Body of pancreas (tissue), 2 donors: Measurements from ENCODE around the genes SPATA31A7 and TMEM252.

GRCh38 chr9:37689779-37690056 lies 39.0 kb downstream of the FRMPD1 start:
- PRO-cap, result no peak
- RAMPAGE, long total RNA, 2 experiments, result no peak in any of the 2 experiments

DNA sequence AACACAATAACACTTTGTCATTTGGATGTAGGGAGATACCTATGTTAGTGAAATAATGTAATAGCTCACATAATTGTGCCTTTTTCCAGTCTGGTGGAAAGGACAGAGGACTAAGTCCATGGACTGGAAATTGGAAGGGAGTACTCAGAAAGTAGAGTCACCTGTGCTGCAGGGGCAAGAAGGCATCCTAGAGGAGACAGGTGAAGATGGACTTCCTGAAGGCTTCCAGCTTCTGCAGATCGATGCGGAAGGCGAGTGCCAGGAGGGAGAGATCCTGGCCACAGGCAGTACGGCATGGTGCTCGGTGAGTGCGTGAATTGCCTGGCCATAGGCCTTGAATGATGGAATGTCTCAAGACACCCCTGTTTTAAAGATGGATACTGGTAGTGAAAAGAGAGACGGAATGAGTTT lies 8.2 kb downstream of the TRMT10B start:
- PRO-cap, result no peak
- RAMPAGE, long total RNA, 2 experiments, result no peak in any of the 2 experiments

DNA sequence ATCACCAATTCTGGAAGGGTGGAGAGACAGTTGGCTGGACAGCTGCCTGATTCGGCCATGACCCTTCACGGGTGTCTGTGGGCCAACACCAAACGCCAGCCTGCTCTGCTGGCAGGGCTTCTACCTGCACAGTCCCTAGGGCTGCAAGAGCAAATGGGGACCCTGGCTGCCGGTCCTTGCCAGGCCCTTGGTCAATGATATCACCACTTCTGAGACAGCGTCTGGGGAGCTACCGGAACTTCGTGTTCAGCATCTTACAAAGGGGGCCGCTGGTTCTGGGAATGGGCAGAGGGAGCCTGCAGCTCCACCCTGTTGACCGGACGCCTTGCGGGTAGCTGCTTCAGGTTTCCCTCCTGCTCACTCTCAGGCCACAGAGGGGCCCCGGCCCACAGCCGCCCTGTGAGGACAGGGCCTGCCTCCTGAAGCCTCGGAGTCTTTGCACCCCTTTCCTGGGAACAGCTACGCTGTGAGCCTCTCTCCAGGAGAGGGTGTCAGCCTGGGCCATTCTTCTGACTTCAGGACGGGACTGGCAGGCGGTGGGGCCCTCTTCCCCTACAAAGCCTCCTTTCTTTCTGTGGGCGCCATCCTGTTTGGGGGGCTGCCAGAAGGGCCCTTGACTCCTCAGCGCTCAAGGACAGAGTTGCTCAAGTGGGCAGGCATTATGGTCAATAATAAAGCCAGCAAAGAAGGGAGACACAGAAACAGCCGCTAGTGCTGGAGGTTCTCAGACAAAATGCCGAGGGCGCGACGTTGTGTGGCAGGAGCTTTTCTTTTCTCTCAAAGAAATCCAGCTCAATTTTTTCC lies 12.5 kb upstream of the SLC25A51 start:
- PRO-cap, result no peak
- RAMPAGE, long total RNA, 2 experiments, result no peak in any of the 2 experiments

DNA sequence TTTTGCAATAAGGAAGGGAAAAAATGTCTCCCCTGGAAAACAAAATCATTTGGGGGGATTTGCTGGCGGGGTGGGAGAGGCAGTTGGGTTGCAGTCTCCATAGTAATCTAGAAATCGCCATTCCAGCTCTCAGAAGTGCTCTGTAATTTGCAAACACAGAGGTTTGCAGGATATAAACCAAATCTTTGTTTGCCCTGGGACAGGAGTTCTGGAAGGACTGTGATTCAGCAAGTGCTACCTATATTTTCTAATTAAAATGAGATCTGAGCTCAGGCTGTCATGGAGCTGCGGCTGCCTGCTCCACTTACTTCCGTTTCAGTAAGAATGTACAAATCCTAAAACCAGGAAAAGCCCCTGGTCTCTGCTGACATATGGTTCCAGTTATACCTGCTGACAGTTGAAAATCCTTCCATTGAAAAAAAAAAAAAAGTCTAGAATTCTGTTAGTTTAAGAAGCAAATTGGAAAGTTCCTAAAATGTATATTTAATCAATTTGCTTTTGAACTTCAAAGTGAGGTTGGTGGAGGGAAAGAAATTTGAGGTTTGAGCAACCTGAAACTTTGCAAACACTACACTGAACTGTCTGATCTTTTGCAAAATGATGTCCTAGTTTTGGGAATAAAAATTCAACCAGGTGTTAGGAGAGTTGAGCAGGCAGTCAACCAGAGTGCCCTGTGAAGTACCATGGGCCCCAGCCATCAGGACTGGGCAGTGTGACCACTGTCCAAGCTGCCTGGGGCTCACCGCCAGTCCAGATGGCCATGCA lies 50.8 kb downstream of the SHB start:
- PRO-cap, result no peak
- RAMPAGE, long total RNA, 2 experiments, result no peak in any of the 2 experiments

DNA sequence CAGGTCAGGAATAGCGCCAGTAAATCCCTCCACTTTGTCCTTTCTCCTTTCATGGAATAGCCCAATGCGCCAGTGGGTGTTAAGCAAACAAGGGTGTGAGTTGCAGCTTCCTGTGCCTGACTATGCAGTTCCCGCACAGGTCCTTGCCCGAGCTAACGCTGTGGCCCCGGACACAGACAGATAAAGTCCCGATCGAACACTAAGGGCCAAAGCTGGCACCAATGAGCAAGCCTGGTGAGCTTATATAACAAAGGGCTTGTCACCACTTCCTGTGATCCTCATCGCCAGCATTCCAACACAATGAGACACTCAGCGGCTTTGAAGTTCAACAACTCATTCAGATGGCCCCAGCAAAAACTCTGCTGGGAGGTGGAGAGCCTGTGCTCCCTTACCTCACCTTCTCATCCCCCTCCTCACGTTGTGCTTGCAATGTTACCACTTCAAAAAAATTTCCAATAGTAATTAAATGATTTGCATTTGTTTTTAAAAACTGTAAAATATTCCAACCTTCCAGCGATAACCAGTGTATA lies 21.3 kb downstream of the SHB start:
- PRO-cap, result bidirectional peak, plus-strand start at position 360 of the sequence, minus-strand start at position 154 of the sequence
- RAMPAGE, long total RNA, 2 experiments, result start-site peak on the minus strand in 1 of 2 experiments, centred at position 274 of the sequence, 6 reads per replicate

DNA sequence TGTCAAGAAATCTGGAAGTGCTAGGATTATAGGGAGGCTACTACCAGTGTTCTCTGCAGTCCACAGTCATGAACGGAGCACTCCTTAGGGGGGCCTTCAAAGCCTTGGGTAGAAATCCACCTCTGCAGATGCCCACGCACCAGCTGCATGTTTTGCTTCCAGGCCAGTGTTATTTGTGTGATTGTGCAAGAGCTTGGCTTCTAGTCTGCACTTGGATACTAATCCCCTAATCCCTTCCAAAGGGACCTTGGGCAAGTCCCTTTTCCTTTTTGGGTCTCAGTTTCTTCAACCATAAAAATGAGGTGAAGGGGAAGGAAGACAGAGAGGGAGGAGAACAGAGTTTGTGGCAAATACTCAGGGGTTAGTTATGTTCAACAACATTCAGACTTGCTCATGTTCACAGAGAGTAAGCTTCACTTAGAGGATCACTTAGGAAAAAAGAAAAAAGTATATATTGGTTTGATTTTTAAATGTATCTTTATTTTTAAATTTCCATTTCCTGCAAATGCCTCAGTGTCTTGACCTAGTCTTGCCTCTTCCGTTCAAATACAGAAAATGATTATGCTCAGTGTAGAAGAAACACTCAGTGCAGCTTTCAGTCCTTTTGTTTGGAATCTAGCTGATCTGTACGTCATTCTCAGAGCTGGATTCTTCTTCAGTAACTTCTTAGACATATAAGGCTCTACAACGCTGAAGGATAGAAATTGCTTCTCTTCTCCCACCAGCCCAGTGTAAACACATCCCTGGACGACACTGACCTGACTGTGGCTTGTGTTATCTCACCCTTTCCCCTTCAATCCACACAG lies 3.4 kb upstream of the ALDH1B1 start:
- PRO-cap, result no peak
- RAMPAGE, long total RNA, 2 experiments, result no peak in any of the 2 experiments

GRCh38 chr9:38434729-38435220 lies 10.5 kb upstream of the IGFBPL1 start:
- PRO-cap, result no peak
- RAMPAGE, long total RNA, 2 experiments, result no peak in any of the 2 experiments

- PRO-cap, result no peak
- RAMPAGE, long total RNA, 2 experiments, result no peak in any of the 2 experiments
Measured at GRCh38 chr9:38689635-38690078, 30.3 kb downstream of the FAM240B start.

- PRO-cap, result no peak
- RAMPAGE, long total RNA, 2 experiments, result no peak in any of the 2 experiments
Measured at GRCh38 chr9:38949621-38950177, 229.8 kb upstream of the FAM240B start.

GRCh38 chr9:40498725-40499104 lies 629.8 kb downstream of the FOXD4L6 start:
- PRO-cap, result no peak
- RAMPAGE, long total RNA, 2 experiments, result no peak in any of the 2 experiments

- PRO-cap, result no peak
- RAMPAGE, long total RNA, 2 experiments, result no peak in any of the 2 experiments
Measured at GRCh38 chr9:41358192-41358618, 169.1 kb upstream of the ZNG1F start.

GRCh38 chr9:42365745-42366089 lies 182.3 kb downstream of the SPATA31A6 start:
- PRO-cap, result no peak
- RAMPAGE, long total RNA, 2 experiments, result no peak in any of the 2 experiments

- PRO-cap, result no peak
- RAMPAGE, long total RNA, 2 experiments, result no peak in any of the 2 experiments
Measured at GRCh38 chr9:61189652-61190188, at the start of gene SPATA31A7. SPATA31A7 (plus strand) TSS chr9:61190036.

GRCh38 chr9:63384673-63385402 lies 1900.2 kb downstream of the FOXD4L5 start:
- PRO-cap, result no peak
- RAMPAGE, long total RNA, 2 experiments, result no peak in any of the 2 experiments

DNA sequence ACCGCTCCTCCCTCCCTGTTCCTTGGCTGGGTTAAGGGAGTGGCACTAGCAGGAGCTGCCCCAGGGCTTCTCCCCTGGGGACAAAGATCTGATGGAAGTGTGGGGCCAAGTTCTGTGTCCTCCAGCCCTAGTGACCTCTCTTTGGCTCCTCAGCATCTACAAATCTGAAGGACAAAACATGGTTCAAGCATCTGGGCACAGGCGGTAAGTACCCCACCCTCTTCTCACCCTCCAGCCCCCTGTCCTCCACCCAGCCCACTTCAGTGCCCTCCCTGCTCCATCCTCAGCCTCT lies 141.6 kb downstream of the FOXD4L4 start:
- PRO-cap, result no peak
- RAMPAGE, long total RNA, 2 experiments, result no peak in any of the 2 experiments

- PRO-cap, result no peak
- RAMPAGE, long total RNA, 2 experiments, result start-site peak on the plus strand in 1 of 2 experiments, at chr9:67059289-67059325 at its widest, 21 reads per replicate
Measured at GRCh38 chr9:67058890-67059669, 66.7 kb upstream of the SPATA31A3 start.

DNA sequence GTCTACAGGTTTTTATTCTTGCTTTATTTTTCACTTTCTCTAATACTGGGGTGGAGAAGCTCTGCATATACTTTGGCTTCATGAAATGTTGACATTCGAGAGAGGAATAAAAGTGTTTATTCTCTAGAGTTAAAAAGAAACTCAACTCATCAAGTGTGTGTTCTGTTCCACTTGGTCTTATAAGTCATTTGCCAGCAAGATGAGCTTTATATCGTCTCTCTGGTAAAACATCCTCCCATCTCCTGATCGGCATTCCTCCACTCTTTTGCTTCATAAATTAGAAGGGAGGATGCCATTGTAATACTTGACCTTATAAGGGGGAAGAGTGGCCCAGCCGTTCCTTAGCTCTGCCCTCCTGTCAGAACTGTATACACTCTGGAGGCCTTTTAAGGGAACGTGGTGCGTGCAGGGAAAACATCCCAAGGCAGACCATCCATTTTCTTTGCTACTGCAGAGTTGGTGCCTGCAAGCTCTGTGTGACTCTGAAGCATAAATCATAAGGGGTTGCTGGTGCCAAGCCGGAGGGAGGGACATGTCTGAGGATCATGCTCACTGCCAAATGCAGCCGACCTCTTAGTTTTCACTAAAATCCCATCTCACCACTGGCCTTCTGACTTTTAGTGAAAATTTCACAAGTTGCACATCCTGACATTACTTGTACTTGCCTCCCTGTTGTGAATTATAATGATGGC lies 90.4 kb downstream of the PGM5 start:
- PRO-cap, result no peak
- RAMPAGE, long total RNA, 2 experiments, result no peak in any of the 2 experiments

GRCh38 chr9:68454508-68454930 lies 86.2 kb downstream of the TMEM252 start:
- PRO-cap, result no peak
- RAMPAGE, long total RNA, 2 experiments, result no peak in any of the 2 experiments

DNA sequence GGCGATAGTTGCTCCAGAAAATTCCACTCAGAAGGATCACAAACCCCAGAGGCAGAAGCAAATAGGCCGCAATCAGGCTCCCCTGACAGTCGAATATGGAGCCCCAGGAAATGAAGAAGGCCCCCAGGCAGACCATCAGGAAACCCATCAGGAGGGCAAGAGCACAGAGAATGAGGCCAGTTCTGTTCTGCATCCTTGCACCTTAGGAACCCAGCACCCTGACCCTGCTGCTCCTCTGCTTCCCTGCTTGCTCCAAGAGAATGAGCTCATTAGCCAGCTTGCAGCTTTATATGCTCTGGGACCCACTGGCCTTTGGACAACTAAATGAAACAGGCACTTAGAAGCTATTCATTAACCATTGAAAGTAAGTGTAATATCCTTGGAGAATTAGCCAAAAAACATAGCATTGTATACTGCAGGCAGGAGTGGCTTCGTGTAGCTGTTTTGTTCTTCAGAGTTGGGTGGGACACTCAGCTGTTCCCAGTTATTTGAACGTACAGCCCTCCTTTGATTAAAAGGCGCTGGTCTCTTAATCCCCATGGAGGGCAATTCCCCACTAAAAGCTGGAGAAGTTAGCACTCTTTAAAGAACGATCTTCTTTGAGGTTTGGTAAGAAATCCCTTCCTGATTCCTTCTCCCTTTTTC lies at the start of gene TMEM252:
Gene TMEM252, minus strand, starts transcription at position 262 of the 645 bp plus-strand sequence.
- PRO-cap, result no peak
- RAMPAGE, long total RNA, 2 experiments, result no peak in any of the 2 experiments

DNA sequence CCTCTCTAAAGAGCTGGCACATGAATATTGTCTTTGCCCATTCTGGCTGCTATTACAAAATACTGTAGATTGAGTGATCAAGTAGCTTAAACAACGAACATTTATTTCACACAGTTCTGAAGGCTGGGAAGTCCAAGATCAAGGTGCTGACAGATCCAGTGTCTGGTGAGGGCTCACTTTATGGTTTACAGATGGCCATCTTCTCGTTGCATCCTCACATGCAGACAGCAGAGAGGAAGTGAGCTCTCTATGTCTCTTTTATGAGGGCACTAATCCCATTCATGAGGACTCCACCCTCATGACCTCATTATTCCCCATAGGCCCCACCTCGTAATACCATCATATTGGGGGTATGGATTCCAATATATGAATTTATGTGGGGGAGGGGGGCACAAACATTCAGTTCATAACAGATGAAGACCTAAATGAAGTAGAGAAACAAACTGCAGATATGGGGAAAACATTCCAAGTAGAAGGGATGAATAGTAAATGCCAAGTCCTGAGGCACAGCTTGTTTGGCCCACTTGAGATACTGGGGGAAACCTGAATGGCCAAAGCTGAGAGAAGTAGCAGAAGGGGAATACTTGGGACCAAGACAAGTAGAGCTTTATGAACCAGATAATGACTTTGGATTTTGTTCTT lies 23.2 kb downstream of the PIP5K1B start:
- PRO-cap, result no peak
- RAMPAGE, long total RNA, 2 experiments, result no peak in any of the 2 experiments